ENCODE results near the genes UCHL1, LIMCH1 and PHOX2B.

GRCh38 chr4:40334548-40335073 lies 522 bp upstream of the CHRNA9 start:
- RRBS, result no CpG with 5 or more reads among the region's 6 CpGs

DNA sequence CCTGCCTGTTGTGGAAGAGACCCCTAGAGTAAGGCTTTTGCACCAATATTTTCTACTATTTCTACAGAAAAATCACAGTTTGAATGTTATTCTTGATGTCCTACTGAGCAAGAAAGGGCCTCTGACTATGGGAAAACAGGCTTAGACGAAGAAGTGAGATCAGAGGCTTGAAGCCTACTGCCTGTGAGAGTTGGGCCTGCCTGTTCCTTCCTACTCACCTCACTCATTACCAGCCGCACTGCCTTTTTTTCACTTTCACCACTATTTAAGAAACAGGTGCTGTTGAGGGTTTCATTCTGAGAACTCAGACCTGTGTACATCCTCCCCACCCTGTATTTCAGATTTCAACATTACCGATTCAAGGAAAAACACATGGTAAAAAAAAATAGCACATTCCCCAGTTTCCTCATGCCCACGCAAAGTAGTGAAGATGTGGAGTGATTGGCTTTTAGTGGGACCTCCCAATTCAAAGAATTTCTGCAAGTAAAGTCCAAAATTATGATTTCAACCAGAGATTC lies 98.3 kb downstream of the CHRNA9 start:
- RRBS, result no CpG with 5 or more reads among the region's 4 CpGs

- RRBS, result no CpG with 5 or more reads among the region's 5 CpGs
These were observed 41.8 kb downstream of the RBM47 start for GRCh38 chr4:40587741-40588403.

- RRBS, result no CpG with 5 or more reads among the region's 4 CpGs
These were observed 30.8 kb upstream of the NSUN7 start for GRCh38 chr4:40718913-40719413.

GRCh38 chr4:40744144-40744838 lies 5.5 kb upstream of the NSUN7 start:
- RRBS, result no CpG with 5 or more reads among the region's 5 CpGs

GRCh38 chr4:41129237-41129955 lies 84.9 kb downstream of the APBB2 start:
- RRBS, result no CpG with 5 or more reads among the region's 1 CpG

- RRBS, result no CpG with 5 or more reads among the region's 9 CpGs
These were observed 19.1 kb downstream of the APBB2 start for GRCh38 chr4:41195106-41195775.

DNA sequence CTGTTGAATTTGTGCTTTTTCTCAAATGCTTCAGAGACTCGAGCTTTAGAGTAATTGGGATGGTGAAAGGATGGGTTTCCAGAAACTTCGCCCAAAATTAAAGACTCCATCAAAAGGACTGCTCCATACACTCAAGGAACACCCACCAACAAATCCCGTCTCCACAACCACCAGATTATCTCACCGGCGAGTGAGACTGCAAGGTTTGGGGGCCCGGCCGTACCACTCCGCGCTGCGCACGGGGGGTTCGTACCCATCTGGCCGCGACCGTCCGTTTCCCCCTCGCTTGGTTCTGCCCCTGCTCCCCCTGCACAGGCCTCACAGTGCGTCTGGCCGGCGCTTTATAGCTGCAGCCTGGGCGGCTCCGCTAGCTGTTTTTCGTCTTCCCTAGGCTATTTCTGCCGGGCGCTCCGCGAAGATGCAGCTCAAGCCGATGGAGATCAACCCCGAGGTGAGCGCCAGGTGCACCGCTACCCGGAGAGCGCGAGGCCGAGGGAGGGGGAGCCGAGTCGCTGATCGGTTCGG lies at the start of gene UCHL1:
Gene UCHL1 (plus strand): TSS at position 370 of the 525 bp plus-strand sequence.
- RRBS, result under 1% methylated on average over 22 of the region's 39 CpGs

GRCh38 chr4:41307482-41308032 lies 50.8 kb downstream of the UCHL1 start:
- RRBS, result no CpG with 5 or more reads among the region's 2 CpGs

- RRBS, result 3% methylated on average over 72 of the region's 116 CpGs
These were observed 103.8 kb downstream of the UCHL1 start for GRCh38 chr4:41360235-41361175.

- RRBS, result no CpG with 5 or more reads among the region's 4 CpGs
These were observed 105.1 kb downstream of the UCHL1 start for GRCh38 chr4:41361878-41362162.

GRCh38 chr4:41537826-41538641 lies at the start of gene LIMCH1:
TSS of gene LIMCH1 (plus strand) at chr4:41538157.
- RRBS, result no CpG with 5 or more reads among the region's 10 CpGs

GRCh38 chr4:41748591-41749572 lies at the start of gene PHOX2B:
TSS of gene PHOX2B (minus strand) at chr4:41748725.
- RRBS, result no CpG with 5 or more reads among the region's 18 CpGs

- RRBS, result no CpG with 5 or more reads among the region's 7 CpGs
These were observed 34.8 kb downstream of the SHISA3 start for GRCh38 chr4:42431944-42432593.

DNA sequence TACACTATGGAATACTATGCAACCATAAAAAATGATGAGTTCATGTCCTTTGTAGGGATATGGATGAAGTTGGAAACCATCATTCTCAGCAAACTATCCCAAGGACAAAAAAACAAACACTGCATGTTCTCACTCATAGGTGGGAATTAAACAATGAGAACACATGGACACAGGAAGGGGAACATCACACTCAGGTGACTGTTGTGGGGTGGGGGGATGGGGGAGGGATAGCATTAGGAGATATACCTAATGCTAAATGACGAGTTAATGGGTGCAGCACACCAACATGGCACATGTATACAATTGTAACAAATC lies 767.6 kb downstream of the GRXCR1 start:
- RRBS, result no CpG with 5 or more reads among the region's 1 CpG

- RRBS, result no CpG with 5 or more reads among the region's 4 CpGs
These were observed 685.5 kb downstream of the KCTD8 start for GRCh38 chr4:43763150-43763554.

GRCh38 chr4:45174789-45175110 lies 448.4 kb upstream of the GNPDA2 start:
- RRBS, result no CpG with 5 or more reads among the region's 1 CpG

DNA sequence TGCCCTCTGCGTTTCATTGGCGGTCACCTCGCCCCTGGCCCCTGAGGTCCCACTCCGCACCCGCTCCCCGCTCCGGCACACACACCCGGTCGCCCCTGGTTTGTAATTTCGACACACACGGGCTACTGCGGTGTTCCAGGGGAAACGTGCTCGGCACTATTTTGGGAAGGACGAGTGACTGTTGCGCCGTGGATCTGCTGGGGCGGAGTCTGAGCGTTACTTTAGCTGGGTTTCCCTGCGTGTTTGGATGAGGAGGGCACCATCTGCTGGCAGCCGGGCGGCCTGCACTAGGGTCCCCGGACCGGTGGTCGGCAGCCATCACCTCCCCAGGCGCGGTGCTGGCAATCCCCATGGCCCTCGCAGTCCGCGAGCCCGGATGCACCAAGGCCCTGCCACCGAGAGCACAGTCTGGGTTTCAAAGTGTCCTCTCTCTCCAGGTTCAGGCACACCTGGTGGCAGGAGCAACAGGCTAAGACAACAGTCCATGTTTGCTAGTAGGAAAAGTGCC lies 1.2 kb downstream of the GABRB1 start:
- RRBS, result 9% methylated on average over 12 of the region's 32 CpGs

All from HTR-8/SVneo (cell line).